SEM (cell line): ENCODE results near the gene FOXB2.

- PRO-cap, result no peak
Measured at GRCh38 chr9:75429961-75430574, 341.8 kb downstream of the OSTF1 start.

DNA sequence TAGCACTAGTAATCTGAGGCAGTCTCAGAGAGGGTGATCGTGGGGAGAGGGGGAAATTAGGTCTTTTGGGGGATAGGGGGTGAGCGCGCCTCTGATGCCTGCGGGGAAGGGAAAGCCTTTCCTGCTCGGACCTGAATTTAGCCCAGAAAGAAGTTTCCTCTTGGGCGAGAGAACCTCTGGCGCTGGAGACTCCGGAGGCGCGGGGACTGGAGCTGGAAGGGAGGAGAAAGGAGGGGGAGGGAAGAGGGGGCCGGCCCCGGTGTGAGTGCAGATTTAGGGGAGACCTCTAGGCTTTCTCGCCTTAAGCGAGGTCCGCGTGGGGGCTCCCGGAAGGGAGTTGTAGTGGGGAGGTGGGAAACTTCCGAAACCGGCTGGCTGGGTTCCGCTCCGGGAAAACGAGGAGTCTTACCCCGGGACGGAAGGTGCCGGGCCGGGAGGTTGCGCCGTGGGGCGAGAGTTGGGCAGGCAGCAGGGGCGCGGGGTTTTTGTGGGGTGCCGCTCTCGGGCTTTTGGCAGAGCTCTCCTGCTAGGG is 1.3 kb downstream of the PCSK5 start:
- PRO-cap, result no peak

DNA sequence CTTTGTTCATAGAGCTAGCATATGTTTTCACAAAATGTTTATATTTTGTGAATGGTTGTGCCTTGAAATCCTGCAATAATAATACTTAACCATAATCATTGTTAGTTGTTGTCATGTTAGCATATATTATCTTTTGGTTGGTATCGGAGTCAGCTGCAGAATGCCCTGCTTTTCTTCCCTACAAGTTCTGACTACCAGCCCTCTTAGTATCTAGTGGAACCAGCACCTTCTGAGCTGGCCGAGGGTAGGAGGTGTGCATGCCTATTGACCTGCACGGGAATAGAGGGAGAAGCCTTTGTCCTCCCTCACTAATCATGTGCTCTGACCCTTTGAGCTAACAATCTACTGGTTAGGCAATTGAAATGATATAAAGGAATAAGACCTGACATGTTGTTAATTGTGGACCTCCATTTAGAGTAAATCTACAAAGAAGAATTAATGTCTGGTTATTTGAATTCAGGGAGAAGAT is 4.1 kb downstream of the PCSK5 start:
- PRO-cap, result no peak

GRCh38 chr9:76158677-76159273 is 235.5 kb downstream of the RFK start:
- PRO-cap, result no peak

DNA sequence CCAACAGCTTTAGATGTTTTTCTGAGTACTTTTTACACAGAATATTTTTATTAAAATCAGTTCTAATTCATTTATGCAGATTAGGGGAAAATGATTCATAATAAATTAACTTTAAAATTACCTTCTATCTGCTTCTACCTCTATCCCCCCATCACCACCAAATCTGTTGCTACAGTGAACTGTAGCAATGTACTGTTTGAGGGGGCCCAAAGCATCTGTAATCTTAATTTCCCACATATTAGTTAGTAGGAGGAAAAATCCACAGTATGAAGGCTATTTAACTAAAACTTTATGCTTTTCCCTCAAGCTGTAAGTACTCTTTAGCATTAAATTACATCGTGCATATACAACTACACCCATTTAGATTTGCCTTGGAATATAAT is 8.3 kb downstream of the RFK start:
- PRO-cap, result no peak

- PRO-cap, result no peak
Measured at GRCh38 chr9:76395392-76395847, 1.2 kb upstream of the RFK start.

- PRO-cap, result no peak
Measured at GRCh38 chr9:76835843-76836429, 70.0 kb downstream of the PRUNE2 start.

DNA sequence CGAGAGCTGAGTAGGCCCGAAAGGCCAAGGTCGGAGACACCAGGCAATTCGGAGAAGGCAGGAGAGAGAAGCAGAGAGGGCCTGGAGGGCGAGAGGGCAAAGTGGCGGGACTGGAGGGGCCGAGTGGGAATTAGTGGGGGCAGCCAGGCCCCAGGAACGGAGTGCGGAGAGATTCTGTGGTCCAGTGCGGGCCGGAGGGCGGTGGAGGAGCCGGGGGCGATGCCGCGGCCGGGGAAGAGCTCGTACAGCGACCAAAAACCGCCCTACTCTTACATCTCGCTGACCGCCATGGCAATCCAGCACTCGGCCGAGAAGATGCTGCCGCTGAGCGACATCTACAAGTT is at the start of gene FOXB2:
Gene FOXB2, plus strand, starts transcription at position 220 of the 344 bp plus-strand sequence.
- PRO-cap, result no peak

- PRO-cap, result no peak
Measured at GRCh38 chr9:77259501-77259787, 82.1 kb downstream of the VPS13A start.

DNA sequence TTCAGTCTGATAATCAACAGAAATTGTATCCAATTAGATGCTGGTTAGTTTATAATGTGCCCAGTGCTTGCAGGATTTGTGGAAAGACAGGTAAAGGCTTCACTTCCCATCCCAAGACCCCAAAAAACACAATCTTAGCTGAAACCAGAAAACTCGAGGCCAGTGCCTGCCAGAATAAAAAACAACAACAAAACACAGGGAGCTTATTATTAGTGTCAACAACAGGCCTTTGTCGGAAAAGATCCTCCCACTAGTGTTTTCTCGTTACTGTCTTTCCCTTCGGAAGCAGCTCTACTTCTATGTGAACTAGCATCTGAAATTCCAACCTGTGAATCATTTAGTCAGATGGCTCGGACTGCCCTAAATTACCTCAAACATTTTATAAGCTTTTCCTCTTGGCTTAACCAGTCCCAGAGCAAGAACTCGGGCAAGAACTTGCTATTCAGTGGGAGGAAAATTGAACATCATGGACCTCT is 122.2 kb upstream of the GNA14 start:
- PRO-cap, result no peak

DNA sequence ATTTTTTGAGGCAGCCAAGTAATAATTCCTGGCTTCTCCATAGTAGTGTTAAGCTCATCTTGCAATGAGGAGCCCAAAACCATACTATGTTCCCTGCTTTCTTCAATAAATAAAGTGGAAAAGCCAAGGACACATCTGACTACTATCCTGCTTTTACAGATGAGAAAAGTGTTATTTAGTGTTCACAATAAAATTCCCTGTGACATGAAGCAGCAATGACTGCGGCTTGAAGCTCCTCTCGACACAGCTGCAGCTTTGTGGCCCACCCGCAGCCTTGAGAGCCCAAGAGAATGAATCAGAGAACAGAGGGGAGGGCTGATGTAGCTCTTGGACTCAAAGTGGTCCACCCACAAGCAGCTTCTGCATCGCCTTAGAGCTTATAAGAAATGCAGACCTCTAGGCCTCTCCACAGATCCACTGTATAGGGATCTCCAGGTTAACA is 181.2 kb upstream of the GNA14 start:
- PRO-cap, result unidirectional peak, minus-strand start at position 292 of the sequence

DNA sequence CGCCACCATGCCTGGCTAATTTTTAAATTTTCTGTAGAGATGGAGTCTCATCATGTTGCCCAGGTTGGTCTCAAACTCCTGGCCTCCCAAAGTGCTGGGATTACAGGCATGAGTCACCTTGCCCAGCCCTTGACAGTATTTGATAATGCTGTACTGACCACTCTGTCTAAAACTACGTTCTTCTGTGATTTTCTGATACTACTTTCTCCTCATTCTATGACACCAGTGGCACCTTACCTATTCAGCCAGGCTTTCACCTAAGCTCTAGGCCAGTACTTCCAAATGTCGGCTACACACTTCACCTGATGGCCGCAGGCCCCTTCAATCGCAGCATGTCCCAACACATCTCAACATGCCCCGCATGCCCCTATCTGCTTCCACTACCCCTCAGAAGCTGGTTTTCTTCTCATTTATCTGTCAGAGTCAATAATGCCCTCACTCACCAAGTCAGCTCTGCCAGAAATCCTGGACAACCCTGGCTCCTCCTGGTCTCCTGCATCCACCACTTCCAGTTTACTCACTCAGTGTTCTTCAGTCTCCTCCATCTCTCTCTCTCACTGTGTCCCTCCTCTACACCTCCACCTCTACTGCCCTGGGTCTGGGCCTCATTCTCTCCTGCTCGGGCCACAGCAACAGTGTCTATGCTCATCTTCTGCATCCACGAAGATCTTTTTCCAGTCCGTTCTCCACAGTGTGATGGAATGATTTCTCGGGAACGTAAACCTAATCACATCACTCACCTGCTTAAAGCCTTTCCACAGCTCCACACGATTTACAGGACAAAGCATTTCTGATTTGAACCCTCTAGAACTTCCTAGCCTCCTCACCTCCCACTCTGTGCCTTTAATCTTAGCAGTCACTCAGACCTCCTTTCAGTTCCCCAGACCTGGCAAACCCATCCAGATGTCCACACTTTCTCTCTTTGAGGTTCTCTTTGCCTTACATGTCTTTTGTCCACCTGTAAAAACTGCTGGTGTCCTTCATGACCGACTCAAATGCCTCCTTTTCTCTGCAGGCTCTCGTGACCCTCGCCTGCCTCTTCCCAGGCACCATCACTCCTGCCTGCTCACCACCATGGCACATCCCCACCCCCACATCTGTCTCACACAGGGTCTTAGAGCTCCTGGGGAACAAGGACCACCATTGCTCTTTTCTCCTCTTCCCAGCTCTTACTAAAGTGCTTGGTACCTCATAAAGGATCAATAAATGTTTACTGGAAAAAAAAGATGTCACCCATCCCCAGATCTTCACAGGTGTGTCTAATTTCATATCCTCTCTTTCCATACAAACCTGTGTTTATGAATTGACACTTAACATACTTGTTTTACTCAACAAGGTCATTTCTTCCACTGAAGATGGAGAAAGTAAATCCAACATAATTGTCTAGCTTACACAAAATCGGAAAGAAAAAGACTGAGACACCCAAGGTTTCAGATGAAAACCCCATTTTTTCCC is 181.3 kb downstream of the GNAQ start:
- PRO-cap, result no peak

- PRO-cap, result no peak
Measured at GRCh38 chr9:77989337-77990136, 42.1 kb downstream of the GNAQ start.

GRCh38 chr9:78021617-78022113 is 9.9 kb downstream of the GNAQ start:
- PRO-cap, result bidirectional peak, plus-strand start at chr9:78021995, minus-strand start at chr9:78021973

DNA sequence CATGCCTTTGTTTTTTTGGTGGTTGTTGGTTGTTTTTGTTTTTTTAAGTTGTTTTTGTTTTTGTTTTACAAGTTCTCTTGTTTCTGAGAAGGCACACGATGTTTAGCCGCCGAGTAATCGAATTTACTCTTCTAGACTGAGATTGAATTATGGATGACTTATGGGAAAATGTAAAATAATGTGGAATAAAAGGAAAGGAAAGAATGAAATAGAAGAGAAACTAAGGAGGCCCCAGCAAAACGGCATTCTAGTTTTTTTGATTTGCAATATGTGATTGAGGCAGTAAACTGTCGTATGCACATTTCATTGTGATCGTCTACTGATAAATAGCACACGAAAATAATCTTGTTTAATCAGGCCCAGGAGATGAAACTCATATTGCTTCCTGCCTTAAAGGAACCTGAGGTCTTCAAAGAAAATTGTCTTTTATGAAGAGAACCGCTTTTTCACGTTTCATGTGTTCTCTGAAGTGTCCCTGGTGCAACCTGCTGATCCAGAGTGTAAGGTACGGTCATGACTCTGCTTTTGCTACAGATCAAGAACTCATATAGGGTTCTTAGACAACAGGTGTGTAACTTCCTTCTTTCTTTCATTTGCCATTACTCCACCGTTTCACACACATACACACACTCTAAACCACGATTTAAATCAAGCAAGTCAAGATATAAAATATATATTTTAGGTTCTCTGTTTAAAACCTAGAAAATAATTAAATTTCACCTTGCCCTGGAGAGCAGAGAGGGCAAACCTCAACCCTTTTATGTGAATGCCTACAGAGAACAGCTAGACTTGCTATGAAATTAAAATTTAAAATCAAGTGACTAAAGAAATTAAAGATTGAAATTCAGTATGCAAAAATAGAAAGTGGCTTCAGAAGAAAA is 1.4 kb upstream of the GNAQ start:
- PRO-cap, result bidirectional peak, plus-strand start at position 456 of the sequence, minus-strand start at position 521 of the sequence

GRCh38 chr9:78300265-78300730 is 3.4 kb downstream of the PSAT1 start:
- PRO-cap, result no peak

DNA sequence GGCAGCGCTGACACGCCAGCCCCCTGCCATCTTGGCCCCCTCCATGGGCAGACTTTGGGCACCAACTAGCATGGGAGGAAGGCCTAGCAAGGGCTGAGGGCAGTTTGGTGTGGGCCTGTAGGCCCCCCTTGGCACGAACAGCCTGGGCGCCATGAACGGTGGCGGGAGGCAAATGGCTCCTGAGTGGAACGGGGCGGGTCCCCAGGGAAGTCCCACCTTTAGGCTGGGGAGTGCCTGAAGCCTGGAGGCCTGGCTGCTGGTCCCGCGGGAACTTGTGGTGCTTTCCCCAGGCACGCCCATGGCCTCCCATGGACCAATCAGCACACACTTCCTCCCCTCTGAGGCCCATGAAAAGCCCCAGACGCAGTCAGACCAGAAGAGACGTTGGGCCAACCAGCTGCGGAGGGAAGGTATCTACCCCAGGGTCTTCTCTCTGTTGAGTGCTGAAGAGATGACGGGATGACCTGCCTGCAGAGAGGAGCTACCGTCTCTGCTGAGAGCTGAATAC is 60.6 kb downstream of the PSAT1 start:
- PRO-cap, result no peak

DNA sequence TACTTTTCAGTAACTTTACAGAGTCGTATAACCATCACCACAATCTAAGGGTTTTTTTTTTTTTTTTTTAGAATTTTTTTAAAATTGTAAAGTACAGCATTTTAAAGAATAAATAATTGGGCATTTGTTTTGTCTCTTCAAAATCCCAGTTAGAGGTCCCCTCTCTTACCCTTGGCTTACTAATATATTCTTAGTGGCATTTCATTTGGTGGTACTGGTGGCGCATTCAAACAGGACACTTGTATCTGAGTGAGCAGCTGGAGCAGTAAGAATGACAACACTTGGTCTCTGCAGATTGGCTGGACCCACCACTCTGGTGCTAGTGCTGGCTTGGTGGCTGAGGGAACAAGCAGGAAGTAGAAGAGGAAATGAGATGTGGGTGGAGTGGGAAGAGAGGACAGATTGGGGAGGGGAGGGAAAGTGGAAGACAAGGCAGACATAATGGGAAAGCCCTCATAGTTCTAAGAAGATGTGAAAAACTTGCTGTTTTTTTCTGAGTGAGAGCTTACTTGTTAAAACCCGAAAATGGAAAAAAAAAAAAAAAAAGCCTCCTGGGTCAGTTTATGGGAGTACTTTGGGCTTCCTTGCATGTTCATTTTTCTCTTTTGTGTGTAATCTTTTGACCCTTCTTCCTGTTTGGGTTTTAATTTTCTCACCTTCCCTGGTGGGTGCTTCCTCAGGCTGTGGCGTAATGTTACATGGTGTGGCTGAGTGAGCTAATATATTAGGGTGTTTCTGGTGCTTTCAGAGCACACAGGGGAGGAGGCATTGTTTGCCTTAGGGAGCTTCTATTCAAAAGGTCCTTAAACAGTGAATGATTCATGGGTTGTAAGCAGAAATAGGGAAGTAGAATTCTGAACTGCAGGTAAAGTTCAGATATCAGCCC is 52.1 kb downstream of the TLE4 start:
- PRO-cap, result unidirectional peak, plus-strand start at position 400 of the sequence; bidirectional peak, plus-strand start at position 750 of the sequence, minus-strand start at position 696 of the sequence

GRCh38 chr9:81274541-81274981 is 414.8 kb downstream of the TLE1 start:
- PRO-cap, result no peak

GRCh38 chr9:81690127-81691011 is 1.0 kb upstream of the TLE1 start:
- PRO-cap, result no peak